Heart (tissue), 3 donors: Measurements from ENCODE around the genes CSTL1, CST9 and CST2.

DNA sequence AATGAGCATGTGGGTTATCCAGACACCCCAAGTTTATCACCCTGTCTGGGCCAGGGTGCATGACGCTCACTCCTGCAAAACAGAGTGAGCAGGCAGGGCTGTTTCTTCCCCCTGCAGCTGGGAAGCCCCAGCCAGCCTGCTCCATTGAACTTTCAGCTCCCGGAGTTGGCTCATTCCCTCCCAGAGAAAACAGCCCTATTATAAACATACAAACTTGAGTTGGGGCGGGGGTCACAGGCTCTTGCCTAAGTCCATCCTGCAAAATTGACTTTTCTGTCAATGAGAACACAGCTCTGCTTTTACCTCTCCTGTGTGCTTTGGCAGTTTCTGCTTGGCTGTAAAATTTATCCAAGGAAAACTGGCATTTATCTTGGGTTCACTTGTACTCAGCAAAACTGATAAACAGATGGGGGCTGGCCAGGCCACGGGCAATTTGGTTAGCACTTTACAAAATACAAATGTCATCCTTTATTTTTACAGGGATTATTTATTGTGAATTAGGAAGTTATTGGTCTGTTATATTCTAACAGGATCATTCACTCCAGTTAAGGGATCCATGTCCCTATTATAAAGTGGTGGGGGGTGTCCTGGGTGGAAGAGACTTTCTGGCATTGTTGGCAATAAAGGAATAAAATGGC, 154.9 kb downstream of the FOXA2 start:
- RAMPAGE, long total RNA, 2 experiments: no peak in any of the 2 experiments

DNA sequence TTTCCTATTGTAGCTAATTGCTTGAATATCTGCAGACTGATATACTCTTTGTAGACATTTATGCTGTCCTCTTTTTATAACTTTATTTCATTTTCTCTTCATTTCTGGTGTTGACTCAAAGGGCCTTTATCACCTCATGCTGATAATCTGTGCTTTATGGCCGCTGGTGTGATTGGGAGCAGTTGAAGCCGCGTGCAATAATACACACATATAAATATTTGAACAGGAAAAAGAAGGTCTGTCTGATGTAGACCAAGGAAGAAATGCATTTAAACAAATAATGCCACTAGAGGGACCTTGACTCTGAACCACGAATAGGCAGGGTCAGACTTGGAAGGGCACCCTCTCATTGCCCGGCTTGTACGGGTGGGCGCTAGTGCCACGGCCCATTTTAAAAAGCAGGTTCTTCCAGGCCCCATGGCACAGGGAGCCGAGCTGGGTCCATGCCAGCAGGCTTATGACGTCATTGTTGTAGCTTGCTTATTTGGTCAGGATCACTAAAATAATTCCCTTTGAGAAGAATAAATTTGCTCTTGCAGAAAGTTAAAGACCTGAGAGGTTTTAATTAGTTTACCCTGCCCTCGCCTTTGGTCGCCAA, 94.2 kb downstream of the FOXA2 start:
- RAMPAGE, long total RNA, 2 experiments: no peak in any of the 2 experiments

DNA sequence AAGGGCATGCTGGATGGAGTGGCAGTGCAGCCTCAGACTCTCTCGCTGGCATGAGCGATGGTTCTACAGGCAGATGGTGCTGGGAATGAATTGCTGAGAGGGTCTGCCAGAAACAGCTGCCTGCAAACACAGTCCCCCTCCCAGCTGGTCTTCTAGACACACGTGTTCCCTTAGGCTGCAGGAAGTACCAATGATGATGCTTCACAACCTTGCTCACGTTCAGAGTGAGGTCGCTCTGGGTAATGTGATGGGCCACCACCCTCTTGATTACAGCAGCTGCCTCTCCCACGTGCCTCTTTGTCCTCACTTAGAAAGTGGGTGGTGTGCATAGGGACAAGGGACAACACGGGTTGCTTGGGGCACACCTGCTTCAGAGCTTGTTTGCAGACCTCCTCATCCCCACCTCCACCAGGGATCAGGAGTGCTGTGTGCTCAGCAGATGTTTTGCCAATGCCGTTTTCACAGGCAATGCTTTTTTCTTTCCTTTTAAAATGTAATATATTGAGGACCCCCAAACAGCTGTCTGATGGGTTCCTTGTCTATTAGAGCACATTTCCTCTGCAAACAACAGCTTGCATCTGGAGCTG, 84.6 kb downstream of the FOXA2 start:
- RAMPAGE, long total RNA, 2 experiments: no peak in any of the 2 experiments

DNA sequence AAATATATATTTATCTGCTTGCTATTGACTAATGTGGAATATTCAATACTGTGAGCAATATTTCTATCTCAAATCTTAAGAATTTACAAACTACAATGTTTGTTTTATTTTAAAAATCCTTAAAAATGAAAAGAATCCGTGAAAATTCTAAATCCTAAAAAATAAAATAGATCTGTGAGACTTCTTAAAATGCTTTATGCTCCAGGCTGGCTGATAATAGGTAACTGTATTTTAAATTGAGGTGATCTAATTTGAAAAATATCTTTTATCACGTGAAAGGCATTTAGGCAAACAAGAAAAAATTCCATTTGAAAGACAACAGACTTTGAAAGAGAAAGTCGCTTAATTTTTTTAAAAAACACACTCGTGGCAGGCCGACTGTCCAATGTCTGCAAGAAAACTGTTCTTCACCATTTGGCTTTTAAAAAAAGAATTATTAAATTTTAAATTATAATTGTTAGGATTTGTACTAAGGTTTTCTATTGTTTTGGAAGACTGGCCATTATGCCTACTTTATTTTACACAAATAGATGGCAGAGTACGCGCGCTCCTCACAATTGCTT, 14.0 kb downstream of the FOXA2 start:
- RAMPAGE, long total RNA, 2 experiments: no peak in any of the 2 experiments

DNA sequence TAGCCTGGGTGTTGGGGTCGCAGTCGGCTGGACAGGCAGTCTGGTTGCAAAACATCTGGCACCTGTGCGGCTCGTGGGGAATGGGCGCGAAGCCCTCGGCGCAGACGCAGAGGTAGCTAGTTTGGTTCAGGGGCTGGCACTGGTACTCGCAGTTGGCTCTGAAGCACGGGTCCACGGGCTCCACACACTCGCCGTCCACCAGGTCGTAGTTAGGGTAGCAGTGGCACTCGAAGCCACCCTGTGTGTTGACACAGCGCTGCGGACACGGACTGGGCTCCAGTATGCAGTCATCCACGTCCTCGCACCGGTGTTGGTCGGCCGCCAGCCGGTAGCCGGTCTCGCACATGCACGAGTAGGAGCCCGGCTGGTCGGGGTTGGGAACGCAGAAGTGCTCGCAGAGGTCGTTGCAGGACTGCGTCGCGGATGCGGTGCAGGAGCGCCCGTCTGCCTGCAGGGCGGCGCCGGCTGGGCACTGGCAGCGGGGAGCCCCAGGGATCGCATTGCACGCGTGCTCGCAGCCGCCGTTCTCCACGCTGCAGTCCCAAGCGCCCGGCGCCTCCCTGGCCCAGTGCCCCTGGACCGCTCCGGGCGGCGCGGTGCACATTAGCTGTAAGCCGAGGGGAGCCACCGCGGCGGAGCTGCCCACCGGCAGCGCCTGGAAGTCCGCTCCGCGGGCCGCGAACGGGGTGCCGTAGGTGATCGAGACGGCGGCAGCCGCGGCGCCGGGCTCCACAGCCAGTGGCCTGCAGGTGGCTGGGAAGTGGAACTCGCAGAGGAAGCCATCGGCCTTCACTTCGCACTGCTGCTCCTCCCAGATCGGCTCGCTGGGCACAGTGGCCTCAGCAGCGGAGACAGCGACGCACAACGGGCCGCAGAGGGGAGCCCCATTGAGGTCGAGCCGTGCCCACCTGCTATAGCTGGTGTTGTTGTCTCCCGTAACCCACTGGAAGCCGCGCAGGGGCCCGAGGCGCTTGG, 950 bp downstream of the THBD start:
- RAMPAGE, long total RNA, 2 experiments: no peak in any of the 2 experiments

GRCh38 chr20:23114054-23114357, 27.9 kb upstream of the CD93 start:
- RAMPAGE, long total RNA, 2 experiments: no peak in any of the 2 experiments

DNA sequence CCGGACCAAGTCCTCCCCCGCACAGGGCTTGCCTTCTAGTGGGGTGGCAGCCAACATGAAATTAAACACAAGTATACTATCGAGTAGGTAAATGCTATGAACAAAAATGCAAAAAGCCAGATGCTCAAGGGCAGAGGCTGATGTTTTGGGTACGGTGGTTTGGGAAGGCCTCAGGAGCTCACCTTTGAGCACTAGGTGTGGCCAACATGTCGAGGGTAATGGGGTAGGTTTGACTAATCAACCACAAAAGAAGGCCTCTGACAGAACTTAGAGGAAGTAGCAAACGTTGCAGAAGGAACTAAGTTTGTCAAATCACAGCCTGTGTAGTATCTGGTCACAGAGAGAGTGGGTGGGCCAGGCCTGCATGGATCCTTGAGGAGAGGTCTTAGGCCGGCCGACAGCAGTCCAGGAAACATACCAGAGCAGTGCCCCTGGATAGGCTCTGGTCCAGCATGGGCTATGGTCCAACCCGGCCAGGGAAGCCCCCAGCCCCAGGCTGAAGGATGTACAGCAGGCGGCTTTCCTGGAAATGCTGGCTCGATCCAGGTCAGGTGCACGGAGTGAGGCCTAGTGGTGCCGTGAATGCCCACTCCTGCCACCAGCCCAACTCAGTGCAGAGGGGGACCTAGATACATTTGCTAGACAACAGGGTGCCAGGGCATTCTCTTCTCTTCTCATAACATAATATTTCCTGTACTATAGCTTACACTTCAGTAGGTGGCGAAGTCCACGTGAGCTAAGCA, 56.2 kb upstream of the CD93 start:
- RAMPAGE, long total RNA, 2 experiments: no peak in any of the 2 experiments

DNA sequence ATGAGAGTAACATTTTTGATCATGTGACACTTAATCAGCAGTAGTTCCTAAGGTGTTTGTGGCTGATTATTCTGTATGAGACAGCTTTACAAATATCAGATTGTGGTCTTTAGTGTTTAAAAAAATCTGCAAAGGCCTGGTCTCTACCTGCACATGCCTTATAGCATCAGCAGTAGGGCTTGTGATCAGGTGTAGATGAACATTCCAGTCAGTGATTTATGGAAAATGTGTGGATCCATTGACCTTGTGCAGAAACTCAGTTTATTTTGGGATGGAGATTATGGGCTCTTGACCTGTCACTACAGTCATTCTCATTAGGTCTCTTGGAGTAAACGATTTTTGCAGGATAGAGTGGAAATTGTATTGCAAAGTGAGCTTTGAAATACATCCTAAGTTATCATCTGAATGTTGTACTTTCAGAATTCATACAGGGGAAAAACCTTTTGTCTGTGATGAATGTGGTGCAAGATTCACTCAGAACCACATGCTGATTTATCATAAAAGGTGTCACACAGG, 4.7 kb downstream of the GZF1 start:
- RAMPAGE, long total RNA, 2 experiments: no peak in any of the 2 experiments

GRCh38 chr20:23399620-23400388, 21.5 kb downstream of the NAPB start:
- RAMPAGE, long total RNA, 2 experiments: no peak in any of the 2 experiments

DNA sequence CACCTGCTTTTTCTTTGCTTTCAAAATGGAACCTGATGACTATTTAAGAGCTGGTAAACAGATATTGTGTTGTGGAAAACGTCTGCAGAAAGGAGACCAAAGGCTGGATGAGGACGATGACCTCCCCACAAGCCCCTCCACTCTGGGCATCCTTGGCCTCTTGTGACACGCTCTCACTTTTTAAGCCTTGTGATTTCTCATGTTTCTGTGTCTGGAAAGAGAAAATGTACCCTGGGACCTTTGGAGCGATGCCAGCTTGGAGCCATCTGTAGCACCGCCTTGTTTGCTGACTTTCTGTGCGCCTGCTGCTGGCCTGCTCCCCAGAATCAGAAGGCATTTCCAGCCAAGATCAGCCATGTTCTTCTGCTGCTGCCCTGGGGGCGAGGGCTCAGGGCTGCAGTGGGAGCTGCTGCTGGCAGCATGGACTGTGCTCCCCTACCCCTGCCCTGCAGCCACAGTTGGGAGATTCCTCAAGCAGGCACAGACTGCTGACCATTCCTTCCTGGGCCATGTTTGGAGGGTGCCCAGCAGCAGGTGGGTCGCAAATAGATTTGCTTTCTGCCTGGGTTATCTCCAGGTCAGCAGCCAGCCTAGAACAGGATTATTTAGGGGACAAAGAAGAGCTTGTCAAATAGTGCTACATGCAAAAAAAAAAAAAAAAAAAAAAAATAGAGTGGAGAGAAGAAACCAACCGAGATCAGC, 3.4 kb upstream of the CSTL1 start:
- RAMPAGE, long total RNA, 2 experiments: no peak in any of the 2 experiments

- RAMPAGE, long total RNA, 2 experiments: no peak in any of the 2 experiments
Measured at GRCh38 chr20:23439567-23439816, at the start of gene CSTL1. Gene CSTL1 (plus strand): TSS chr20:23439685.

GRCh38 chr20:23605748-23606258, at the start of gene CST9:
Gene CST9 (minus strand): TSS chr20:23605917.
- RAMPAGE, long total RNA, 2 experiments: no peak in any of the 2 experiments

DNA sequence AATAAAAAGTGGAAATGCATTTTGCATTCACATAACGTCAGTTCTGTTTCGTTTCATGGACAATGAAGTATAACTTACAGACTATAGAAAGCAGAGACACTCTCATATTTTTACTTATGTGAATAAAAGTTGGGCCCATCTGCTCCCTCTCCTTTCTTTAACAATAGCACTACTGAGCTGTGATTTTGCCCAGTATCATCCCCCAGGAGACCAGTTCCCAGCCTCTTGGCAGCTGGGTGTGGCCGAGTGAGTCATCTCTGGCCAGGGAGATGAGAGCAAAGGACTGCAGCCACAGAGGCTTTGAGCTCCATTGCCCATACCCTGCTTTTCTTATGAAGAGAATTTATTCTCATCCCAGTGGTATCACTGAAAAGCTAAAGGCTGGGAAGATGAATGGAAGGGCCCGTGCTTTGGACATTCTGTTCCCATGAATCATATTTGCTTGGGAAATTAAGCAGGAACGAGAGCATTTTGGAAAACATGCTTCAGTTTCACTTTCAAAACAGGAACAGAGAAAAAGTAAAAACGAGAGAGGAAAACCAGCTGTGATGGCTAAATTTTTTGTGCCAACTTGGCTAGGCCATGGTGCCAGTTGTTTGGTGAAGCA, 14.9 kb downstream of the CST3 start:
- RAMPAGE, long total RNA, 2 experiments: no peak in any of the 2 experiments

DNA sequence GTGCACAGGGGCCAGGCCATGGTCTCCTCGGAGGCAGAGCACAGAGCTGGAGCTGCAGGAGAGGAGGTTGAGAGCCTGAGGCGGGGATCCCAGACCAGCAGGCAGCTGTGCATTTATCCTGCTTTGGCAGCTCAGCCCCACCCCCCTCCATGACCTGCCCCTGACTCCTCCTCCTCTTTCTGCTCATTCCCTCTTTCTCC, at the start of gene CST2:
CST2 (minus strand) TSS at position 89 of the 200 bp plus-strand sequence.
- RAMPAGE, long total RNA, 2 experiments: no peak in any of the 2 experiments

DNA sequence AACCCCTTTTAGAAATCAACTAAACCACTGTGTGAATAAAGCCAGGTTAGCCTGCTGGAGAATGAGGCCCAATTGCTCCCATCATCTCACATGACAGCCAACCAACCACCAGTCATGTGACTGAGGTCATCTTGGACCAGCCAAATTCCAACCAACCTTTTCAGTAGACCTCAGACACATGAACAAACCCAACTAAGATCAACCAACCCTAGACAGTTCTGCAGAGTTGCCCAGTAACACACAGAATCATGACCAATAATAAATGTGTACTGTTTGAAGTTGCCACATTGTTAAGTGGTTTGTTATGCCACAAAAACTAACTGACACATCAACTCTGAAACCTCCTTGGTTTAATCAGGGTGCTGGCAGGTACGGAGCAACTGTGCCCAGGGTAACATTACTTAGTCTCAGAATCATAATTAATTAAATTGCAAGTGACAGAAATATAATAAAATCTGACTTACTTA, 44.7 kb upstream of the GGTLC1 start:
- RAMPAGE, long total RNA, 2 experiments: no peak in any of the 2 experiments

- RAMPAGE, long total RNA, 2 experiments: no peak in any of the 2 experiments
Measured at GRCh38 chr20:24066027-24066545, 77.5 kb upstream of the GGTLC1 start.

DNA sequence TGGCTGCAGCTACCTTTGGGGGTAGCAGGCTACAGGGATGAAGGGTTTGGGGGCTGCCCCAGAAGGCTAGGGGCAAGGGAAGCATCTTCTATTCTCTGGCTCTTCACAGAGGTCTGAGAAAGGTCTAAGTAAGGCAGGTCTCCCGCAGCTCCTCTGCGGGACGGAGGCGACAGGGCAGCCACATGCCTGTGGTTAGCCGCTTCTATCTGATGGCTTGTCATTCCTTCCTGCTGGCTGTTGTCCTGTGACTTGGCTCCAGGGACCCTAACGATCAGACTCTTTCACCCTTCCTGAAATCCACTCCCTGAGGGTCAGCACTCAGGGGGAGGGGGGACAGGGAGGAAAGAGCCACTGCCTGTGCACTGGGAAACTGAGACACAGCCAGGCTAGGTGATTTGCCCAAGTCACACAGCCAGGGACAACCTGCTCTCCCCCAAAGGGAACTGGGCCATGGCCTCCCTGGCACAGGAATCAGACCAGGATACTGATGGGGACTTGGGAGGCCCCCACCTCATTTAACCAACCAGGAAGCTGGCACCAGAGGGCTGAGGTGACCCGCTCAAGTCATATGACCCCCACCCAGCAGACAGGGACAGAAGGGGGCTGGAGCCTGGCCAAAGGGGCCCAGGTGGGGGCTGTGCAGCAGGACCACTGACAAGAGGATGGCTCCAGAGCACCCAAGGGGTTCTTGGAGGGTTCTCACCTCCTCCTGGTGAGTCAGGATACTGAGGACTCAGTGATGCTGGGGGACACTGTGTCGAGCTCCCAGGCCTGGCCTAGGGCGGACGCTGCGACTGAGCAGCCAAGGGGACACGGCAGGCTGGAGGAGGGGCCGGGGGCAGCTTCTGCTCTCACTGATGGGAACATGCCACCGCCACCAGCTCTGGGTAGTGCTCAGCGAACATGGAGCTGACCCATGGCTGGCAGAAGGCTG, 936 bp downstream of the CST7 start:
- RAMPAGE, long total RNA, 2 experiments: no peak in any of the 2 experiments

GRCh38 chr20:24953575-24954313, 4.7 kb downstream of the CST7 start:
- RAMPAGE, long total RNA, 2 experiments: no peak in any of the 2 experiments

DNA sequence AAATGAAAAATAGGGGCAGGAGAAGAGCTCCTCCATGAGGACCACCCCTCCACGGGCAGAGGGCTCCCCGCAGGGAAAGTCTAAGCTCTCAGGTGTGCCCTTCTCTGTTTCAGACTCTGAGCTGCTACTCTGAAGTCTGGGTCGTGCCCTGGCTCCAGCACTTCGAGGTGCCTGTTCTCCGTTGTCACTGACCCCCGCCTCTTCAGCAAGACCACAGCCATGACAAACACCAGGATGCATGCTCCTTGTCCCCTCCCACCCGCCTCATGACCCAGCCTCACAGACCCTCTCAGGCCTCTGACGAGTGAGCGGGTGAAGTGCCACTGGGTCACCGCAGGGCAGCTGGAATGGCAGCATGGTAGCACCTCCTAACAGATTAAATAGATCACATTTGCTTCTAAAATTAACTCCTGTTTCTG, 10.5 kb downstream of the CST7 start:
- RAMPAGE, long total RNA, 2 experiments: no peak in any of the 2 experiments

DNA sequence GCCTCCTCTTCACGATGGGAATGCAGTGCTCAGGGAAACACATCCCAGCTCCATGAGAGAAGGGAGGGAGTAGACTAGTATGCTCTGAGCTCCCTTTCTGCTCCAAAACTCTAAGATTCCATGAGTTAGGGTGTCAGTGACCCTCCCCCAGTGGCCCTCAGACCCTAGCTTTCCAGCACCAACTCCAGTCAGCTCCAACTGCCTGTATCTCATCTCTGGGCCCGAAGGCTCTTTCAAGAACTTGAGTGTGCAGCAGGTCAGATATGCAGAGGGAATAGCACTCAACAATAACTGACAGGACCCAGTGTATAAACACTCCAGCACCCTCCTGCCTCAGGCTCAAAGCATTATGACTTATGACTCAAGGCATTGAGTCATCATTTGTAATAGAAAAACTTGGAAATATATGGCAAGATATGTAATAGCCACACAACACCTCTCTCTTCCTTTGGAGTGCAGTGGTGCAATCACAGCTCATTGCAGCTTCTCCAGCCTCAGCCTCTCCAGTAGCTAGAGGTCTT, 16.8 kb upstream of the ENTPD6 start:
- RAMPAGE, long total RNA, 2 experiments: no peak in any of the 2 experiments